GM19239 (cell line): ENCODE measurements around the genes VEGFD, PIR and CDKL5.

- RRBS = no CpG with 5 or more reads among the region's 2 CpGs
These were observed at the start of gene VEGFD for GRCh38 chrX:15384313-15384593. Gene VEGFD (minus strand): TSS chrX:15384413.

GRCh38 chrX:15493021-15494251 is at the start of gene PIR:
Gene PIR (minus strand): TSS chrX:15493333.
- RRBS = under 1% methylated on average over 4 of the region's 50 CpGs

DNA sequence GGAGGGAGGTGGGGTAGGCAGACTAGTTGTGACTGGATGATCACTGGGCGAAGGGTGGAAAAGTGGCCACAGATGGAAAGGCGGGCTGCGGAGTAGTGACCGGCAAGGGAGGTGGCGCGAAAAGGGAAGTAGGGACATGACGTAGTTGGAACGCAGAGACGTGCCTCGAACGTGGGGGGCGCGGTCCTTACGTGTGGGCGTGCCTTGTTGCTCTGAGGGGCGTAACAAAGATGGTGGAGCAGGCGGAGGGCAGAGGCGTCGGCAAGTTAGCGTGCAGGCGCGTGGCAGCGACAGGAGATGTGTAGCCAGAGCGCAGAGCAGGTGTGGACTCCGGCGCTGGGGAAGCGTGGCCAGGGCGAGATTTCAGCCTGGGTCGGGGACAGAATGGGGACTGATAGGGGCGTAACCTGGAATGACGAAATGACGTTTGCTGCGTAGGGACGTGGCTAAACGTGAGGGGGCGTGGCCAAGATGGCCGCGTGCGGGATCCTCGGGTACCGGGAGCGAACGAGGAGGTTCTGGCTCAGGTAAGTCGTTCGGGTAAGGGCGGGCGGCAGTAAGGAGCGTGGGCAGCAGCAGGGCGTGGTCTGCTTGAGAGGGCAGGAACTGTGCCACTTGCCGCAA is 10.8 kb upstream of the CLTRN start:
- RRBS = no CpG with 5 or more reads among the region's 50 CpGs

DNA sequence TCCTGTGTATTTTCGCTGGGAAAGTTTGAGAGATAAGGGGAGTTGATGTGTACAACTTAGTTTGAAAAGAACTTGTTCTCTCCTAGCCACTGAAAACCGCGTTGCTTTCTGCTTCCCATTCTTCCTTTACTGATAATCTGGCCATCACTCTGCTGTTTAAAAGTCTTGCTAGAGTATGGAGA is 944 bp downstream of the CA5B start:
- RRBS = no CpG with 5 or more reads among the region's 3 CpGs

GRCh38 chrX:15816153-15816842 is 26.0 kb downstream of the ZRSR2 start:
- RRBS = no CpG with 5 or more reads among the region's 5 CpGs

DNA sequence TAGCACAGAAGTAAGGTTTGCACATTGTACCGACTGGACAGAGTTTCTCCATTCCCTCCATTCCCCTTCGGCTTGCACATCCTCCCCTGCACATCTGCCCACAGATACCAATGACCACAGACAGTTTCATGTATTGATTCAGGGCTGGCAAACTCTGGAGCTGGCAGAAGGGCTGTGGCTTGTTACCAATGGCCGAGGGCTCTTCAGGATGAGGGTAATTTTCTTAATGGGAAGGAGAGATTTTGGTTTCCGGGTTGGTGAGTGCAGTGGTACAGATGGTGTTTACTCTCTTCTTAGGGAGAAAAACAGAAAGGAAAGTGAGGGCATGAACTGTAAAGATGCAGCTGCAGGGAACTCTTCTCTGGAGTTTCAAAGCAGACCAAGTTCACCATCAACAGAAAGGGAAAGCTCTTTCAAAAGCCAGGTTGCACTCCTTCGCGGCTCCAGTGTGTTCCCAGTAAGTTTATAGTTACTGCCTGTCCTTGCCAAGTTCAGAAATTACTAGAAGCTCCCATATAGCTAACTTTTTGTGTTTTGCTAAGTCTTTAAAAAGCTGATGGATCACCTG is 2.4 kb downstream of the GRPR start:
- RRBS = no CpG with 5 or more reads among the region's 6 CpGs

GRCh38 chrX:16528471-16528855 is 121.5 kb upstream of the S100G start:
- RRBS = no CpG with 5 or more reads among the region's 4 CpGs

GRCh38 chrX:16603727-16604098 is 46.2 kb upstream of the S100G start:
- RRBS = no CpG with 5 or more reads among the region's 3 CpGs

DNA sequence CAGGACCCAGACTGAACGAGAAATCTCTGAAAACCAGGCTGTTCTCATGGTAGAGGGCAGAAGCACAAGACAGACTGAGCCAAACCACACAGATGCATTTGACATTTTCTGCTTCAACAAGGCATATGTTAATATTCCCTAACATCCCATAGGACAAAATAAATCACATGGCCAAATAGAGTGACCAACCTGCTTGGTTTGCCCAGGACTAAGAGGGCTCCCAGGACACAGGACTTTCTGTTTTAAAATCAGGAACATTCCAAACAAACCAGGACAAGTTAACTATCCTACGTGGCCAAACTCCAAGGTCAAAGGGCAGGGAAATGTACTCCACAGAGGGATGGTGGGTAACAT is 11.7 kb downstream of the CTPS2 start:
- RRBS = no CpG with 5 or more reads among the region's 2 CpGs

GRCh38 chrX:16892717-16893340 is 22.7 kb upstream of the RBBP7 start:
- RRBS = no CpG with 5 or more reads among the region's 8 CpGs

DNA sequence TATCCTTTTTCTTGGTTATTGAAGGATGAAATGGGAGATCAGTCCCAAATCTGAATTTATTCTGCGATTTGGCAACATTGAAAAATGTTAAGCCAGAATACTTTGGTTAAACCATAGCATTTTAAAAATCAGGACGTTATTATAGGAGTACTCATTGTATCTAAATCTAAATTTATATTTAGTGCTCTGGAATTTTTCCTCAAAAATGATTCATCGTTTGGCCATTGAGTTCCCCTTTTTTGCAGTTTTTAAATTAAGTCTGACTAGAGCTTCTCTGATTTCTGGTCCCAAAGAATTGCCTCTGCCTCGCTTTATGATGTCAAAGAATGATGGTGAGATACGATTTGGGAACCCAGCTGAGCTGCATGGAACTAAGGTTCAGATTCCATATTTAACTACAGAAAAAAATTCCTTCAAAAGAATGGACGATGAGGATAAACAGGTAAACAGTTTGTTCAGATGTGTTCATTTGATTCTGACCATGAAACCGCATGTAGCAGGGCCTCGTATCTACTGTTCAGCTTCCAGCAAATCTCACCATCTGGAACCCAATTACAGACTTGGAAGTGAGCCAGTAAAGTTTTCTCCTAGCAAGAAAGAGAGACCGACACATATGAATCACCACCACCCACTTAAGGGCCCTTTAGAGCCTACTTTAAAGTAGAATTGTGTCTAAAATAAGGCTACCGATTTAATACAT is 75.5 kb downstream of the REPS2 start:
- RRBS = no CpG with 5 or more reads among the region's 10 CpGs

- RRBS = no CpG with 5 or more reads among the region's 17 CpGs
These were observed 202.9 kb downstream of the REPS2 start for GRCh38 chrX:17149195-17150014.

DNA sequence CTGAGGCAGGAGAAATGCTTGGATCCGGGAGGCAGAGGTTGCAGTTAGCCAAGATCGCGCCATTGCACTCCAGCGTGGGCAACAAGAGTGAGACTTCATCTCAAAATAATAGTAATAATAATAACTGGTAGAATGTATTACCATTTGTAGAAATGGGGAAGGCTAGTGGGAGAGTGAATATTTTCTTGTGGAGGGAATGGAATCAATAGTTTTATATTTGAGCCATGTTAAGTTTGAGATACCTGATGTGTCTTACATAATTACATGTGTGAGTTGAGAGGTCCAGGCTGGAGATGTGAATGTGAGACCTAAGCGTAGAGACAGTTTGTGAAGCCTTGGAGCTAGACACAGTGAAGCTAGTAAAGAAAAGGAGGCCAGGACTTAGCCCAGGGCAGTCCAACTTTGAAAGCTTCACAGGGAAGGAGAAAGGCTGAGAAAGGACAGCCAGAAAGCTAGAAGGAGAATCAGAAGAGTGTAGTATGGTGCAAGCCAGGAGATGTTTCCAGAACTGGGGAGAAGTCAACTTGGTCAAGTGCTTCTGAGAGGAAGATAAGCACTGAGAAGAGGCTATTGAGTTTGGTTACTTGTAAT is 4.8 kb downstream of the NHS start:
- RRBS = no CpG with 5 or more reads among the region's 5 CpGs

DNA sequence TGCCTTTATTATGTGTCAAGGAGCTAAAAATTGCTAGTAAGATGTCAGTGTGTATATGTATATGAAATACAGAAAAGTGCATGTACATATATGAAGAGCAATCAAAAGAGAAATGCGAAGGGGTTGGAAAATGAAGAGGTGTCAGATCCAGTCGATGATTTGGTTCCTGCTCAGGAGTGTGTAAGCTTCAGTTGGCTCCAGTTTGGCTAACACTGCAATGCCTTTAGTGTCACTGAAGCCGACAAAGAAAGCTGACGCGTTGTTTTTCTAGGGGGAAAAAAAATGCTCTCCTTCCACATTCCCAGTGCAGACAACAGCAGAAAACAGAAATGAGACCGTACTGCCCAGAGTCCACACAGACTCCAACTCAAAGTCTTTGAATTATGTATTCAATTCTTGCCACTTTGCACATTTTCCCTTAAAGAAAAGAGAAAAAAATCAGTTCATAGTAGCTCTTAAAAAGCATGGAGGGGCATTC is 154.3 kb downstream of the NHS start:
- RRBS = no CpG with 5 or more reads among the region's 6 CpGs

- RRBS = no CpG with 5 or more reads among the region's 29 CpGs
These were observed 49.7 kb downstream of the SCML1 start for GRCh38 chrX:17786941-17787517.

DNA sequence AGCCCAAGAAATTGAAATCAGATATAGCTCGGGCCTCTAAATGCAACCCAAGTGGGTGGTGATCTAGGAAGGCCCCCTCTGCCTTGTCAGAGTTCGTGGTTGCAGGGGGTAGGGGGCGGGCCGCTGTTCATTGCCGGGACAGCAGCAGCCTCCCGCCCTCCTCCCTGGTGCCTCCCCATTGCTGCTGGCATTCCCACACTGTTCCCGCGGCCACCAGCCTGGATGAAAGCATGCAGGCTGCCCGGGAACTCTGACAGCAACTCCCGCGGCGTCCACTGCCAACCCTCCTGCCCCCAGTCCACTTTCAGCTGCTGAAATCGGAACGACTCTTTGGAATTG is 122.0 kb downstream of the BEND2 start:
- RRBS = no CpG with 5 or more reads among the region's 14 CpGs

DNA sequence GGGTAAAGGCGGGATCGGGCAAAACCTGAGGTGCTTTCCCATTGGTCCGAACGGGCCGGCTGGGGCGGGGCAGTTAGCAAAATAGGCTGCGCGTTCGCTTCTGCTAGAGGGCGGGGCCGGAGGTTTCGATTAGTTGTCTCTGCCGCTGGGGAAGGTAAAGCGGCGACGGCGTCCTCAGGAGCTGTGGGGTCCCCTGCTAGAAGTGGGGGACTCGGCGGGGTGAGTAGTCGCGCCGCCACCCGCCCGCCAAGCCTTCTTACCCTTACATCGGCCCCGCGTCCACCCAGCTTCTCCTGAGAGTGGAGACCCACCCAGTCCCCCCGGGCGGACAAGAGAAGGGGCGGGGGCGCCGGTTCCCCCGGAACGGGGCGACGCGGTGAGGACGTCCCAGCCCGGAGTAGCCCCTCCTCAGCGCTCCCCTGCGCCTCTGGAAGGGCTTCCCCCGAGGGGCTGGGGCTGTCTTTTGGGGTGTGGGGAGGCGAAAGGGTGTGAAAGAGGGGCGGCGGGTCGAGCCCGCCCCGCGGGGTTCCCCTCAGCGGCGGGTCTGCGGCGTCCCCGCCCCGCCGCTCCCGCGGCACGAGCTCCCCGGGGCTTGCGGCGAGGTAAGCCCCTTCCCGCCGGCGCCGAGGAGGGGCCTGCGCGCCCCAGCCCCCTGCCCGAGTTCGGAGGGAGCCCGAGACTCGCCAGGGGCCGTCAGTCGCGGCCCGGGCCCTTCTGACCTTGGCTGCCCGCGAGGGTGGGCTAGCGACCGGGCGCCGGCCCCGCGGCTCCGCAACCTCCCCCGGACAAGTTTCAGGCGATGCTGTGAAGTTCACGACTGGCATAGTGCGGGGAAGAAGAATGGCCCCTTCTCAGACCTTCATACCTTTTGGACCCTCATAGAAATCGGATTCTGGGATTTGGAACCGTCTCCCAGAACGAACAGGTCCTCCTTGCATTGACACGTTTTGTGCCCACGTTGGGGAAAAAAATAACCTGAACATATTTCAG is at the start of gene CDKL5:
Gene CDKL5 (plus strand): TSS at position 132 of the 990 bp plus-strand sequence.
- RRBS = 6% methylated on average over 17 of the region's 94 CpGs

DNA sequence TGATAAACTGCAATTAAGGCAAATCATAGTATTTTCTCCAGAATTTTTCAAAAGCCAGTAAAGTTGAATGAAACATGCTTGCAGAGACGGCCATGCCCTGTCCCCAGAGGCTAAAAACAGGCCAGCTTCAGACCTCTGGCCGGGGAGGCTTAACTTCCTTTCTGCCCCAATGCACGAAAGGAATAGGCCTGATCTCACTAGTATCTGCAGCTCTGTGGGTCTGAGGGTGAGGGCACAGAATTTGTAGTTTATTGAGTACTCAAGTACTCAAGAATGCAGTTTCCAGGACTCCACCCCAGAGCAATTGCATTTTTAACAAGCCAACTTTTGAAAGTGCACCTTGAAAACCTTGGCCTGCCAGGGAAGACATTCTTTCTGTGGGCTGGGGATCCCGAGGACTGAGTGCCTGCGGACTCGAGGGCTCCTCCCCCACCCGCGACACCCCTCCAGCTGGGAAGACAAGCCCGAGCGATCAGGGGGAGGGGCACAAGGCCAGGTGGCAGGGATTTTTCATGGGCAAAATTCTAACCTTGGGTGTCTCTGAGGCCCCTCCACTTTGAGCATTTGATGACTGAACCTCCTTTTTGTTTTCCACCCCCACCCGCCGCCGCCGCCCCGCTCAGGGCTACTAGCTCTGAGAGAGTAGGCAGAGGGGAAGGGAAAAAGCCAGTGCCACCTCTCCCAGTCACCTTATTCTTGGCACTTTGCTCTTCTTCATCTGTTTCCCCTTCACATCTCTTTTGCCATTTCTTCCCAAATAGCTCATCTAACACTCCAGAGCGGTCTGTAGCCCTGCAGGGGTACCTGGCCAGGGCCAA is 22.3 kb downstream of the RS1 start:
- RRBS = no CpG with 5 or more reads among the region's 16 CpGs

- RRBS = no CpG with 5 or more reads among the region's 32 CpGs
These were observed 86.7 kb downstream of the PHKA2 start for GRCh38 chrX:18896991-18897783.

GRCh38 chrX:18927227-18927560 is 56.7 kb downstream of the PHKA2 start:
- RRBS = no CpG with 5 or more reads among the region's 10 CpGs